ENCODE results near the genes FOCAD, DMRTA1 and PRSS3.

DNA sequence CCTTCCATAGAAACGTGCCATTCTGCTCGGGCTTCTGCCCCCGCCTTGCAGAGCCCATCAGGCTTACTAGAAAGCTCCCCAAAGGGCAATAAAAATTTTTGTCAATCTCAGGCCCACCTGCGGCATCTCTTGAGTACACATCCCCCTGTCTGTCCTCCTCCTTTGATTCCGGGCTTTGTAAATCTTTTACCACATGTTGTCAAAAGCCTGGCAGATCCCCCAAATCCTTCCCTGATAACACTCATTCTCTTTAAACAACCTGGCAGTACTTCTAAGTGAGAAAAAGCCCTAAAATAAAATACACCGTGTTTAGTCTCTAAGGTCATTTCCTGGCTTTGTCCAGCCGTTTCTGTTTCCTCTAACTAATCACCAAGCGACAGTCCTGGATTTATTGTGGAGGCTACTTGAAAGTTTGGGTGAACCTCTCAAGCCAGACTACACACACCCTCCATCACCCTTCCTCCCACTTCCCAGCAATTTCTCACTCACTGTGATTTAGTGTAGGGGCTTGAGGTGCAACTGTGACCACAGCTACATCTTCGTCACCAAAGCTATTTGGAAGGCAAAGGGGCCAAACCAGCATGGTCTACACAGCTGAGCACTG is 239.9 kb upstream of the SLC24A2 start:
- CAGE, long polyA plus RNA: no peak
- RRBS: no CpG with 5 or more reads among the region's 9 CpGs

- CAGE, long polyA plus RNA: no peak
- RRBS: no CpG with 5 or more reads among the region's 2 CpGs
Observed at GRCh38 chr9:20321772-20322080, 300.6 kb downstream of the MLLT3 start.

- CAGE, long polyA plus RNA: no peak
- RRBS: no CpG with 5 or more reads among the region's 7 CpGs
Observed at GRCh38 chr9:20595031-20595767, 27.1 kb downstream of the MLLT3 start.

- CAGE, long polyA plus RNA: no peak
- RRBS: no CpG with 5 or more reads among the region's 7 CpGs
Observed at GRCh38 chr9:20659070-20659831, 24.8 kb upstream of the FOCAD start.

GRCh38 chr9:20683378-20684384 is at the start of gene FOCAD:
TSS of gene FOCAD (plus strand) at chr9:20684259.
- CAGE, long polyA plus RNA: start-site peak on the plus strand at chr9:20684257-20684285, 1,590 and 1,221 reads in 2 replicates
- RRBS: 1% methylated on average over 20 of the region's 75 CpGs

DNA sequence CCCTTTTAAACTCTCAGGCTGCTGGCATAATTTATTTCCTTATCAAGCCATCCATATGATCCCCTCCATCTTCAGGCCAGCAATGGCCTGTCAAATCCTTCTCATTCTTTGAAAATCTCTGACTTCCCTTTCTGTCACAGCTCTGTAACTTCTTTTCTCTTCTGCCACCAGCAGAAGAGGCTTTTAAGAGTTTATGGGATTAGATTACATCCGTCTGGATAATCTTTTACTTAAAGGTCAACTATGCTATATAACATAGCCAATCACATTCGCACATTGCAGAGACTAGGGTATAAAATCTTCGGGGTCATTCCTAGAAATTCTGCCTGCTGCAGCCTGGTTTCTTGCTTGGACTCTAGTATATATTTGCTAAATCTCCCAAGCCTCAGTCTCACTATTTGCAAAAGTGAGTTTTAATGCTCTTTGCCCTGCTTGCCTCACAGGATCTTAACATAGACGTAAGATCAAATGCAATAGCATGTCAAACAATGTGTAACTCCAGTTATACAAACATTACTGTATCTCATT is 104.2 kb upstream of the CDKN2B start:
- CAGE, long polyA plus RNA: no peak
- RRBS: no CpG with 5 or more reads among the region's 4 CpGs

- CAGE, long polyA plus RNA: no peak
- RRBS: no CpG with 5 or more reads among the region's 8 CpGs
Observed at GRCh38 chr9:22437205-22437743, 9.3 kb upstream of the DMRTA1 start.

- CAGE, long polyA plus RNA: no peak
- RRBS: 4% methylated on average over 11 of the region's 53 CpGs
Observed at GRCh38 chr9:22446529-22447256, at the start of gene DMRTA1. TSS of gene DMRTA1 (plus strand) at chr9:22446824.

GRCh38 chr9:26901288-26901569 is 8.6 kb upstream of the CAAP1 start:
- CAGE, long polyA plus RNA: no peak
- RRBS: no CpG with 5 or more reads among the region's 1 CpG

- CAGE, long polyA plus RNA: no peak
- RRBS: no CpG with 5 or more reads among the region's 2 CpGs
Observed at GRCh38 chr9:26926369-26926725, 20.7 kb downstream of the PLAA start.

DNA sequence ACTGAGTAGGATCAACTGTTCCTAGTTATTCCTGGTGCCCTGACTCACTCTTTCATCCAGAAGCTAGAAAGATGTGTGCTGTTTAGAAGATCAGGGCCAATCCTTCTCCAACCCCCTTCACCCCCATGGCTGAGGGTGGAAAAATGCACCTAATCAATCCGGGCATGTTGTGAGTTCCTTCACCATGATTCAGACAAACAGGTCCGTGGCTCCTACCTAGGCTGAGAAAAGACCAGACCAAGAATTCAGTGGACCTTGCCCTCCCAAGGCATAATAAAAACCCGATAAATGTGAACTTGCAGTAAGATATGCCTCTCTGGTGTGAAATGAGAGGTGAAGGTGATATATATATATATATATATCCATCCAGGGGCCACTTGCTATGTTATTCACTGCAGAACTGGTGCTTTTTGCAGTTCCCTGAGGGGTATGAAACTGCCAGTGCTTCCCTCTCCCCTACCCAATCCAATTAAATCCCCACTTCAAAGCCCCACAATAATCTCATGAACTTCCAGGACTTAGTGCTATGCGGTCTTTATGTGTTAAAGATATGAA is 85.5 kb upstream of the EQTN start:
- CAGE, long polyA plus RNA: no peak
- RRBS: no CpG with 5 or more reads among the region's 4 CpGs

DNA sequence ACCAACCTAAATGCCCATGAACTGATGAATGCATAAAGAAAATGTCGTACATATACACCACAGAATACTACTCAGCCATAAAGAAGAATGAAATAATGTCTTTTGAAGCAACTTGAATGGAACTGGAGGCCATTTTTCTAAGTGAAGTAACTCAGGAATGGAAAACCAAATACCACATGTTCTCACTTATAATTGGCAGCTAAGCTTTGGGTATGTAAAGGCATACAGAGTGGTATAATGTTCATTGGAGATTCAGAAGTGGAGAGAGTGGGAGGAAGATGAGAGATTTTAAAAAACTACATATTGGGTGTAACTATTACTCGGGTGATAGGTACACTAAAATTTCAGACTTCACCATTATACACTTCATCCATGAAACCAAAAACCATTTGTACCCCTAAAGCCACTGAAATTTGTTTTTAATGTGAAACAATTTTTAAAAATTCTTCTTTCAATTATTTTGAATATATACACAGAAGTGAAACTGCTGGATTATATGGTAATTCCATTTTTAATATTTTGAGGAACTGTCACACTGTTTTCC is 2.7 kb upstream of the APTX start:
- CAGE, long polyA plus RNA: no peak
- RRBS: no CpG with 5 or more reads among the region's 2 CpGs

DNA sequence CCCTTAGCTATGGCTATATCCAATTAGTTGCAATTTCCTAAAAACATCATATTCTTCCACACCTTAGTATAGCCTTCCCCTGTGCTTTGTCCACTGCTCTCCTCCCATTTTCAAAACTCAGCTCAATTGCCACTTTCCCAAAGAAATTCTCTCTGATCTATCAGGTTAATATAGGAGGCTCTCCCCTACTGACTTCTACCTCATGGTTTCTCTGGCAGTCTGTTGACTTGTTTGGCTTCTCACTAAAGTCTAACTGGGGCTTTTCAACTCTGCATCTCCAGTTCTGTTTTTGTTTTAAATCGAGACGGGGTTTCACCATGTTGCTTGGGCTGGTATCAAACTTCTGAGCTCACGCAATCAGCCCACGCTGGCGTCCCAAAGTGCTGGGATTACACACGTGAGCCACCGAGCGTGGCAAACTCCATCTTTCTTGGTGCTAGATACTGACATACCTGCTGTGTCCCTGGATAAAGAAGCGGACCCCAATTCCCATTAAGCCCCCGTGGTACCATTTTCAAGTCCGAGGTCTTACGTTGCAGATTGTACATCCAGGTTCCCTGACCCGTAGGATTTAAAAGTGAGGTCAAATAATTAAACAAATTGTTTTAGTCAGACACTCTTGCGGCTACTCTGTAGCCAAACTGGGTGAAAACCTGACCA is 1.0 kb upstream of the DNAJA1 start:
- CAGE, long polyA plus RNA: no peak
- RRBS: no CpG with 5 or more reads among the region's 14 CpGs

- CAGE, long polyA plus RNA: no peak
- RRBS: under 1% methylated on average over 10 of the region's 53 CpGs
Observed at GRCh38 chr9:33025398-33026445, 649 bp downstream of the DNAJA1 start.

GRCh38 chr9:33028891-33030240 is 4.3 kb downstream of the DNAJA1 start:
- CAGE, long polyA plus RNA: no peak
- RRBS: no CpG with 5 or more reads among the region's 8 CpGs

DNA sequence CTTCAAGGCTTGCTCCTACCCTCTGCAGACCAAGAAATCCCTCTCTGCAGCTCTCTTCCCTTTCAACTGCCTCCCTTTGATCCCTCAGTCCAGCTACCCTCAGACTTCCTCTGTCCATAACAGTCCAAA is 9.0 kb downstream of the B4GALT1 start:
- CAGE, long polyA plus RNA: no peak

DNA sequence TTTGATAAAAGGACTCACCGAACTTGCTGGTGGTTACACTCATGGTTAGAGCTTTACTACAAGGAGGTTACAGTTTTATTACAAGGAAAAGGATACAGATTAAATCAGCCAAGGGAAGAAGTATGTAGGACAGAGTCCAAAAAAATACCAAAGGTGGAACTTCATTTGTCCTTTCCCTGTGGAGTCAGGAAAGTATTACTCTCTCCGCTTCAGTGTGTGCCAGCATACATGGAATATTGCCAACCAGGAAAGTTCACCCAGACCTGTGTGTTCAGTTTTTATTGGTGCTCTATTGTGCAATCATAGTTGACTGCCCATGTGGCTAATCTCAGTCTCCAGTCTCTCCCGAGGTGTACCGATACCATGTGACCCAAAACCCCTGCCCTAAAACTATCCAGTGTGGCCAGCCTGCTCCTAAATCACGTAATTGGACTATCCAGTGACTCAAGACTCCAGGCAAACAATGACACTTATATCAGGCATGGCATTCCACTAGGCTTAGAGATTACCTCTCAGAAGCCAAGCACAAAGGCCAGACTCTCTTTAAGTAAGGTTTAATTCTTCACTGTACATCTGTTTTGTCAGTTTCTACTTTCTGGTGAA is 38.8 kb downstream of the NFX1 start:
- CAGE, long polyA plus RNA: no peak
- RRBS: no CpG with 5 or more reads among the region's 5 CpGs

- CAGE, long polyA plus RNA: no peak
- RRBS: no CpG with 5 or more reads among the region's 9 CpGs
Observed at GRCh38 chr9:33415444-33416069, 13.2 kb upstream of the AQP7 start.

GRCh38 chr9:33795064-33795747 is at the start of gene PRSS3:
TSS of gene PRSS3 (plus strand) at chr9:33795561.
- CAGE, long polyA plus RNA: no peak
- RRBS: no CpG with 5 or more reads among the region's 8 CpGs

DNA sequence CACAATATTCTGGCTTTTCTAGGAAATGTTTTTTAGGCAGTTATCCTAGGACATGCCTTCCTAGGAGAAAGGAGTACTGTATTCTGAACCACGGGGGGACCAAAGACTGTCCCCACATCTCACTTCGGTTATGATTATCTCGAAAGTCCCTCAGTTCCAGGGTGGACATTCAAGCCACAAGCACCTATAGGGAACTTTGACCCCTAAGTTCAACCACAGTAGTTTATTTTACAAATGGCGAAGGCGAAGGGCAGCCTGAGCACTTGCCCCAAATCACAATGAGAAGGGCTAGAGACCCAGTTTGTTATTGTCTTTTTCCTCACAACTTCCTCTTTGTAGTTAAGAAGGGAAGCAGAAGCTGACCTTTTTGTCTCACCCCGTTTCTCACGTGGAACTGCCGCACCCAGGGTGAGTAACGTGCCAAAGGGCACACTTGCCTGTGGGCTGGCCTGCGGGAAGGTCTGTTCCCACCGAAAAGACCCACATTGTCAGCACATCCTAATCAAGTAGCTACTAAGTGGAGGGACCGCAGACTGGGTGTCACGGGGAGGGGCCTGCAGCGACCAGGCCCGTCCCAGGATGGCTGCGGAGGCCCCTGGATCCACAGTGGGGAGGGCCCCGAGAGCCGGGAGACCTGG is 659 bp upstream of the UBE2R2 start:
- CAGE, long polyA plus RNA: no peak
- RRBS: no CpG with 5 or more reads among the region's 18 CpGs